HL-60 (cell line): ENCODE measurements around the genes MAP4 and COL7A1.

DNA sequence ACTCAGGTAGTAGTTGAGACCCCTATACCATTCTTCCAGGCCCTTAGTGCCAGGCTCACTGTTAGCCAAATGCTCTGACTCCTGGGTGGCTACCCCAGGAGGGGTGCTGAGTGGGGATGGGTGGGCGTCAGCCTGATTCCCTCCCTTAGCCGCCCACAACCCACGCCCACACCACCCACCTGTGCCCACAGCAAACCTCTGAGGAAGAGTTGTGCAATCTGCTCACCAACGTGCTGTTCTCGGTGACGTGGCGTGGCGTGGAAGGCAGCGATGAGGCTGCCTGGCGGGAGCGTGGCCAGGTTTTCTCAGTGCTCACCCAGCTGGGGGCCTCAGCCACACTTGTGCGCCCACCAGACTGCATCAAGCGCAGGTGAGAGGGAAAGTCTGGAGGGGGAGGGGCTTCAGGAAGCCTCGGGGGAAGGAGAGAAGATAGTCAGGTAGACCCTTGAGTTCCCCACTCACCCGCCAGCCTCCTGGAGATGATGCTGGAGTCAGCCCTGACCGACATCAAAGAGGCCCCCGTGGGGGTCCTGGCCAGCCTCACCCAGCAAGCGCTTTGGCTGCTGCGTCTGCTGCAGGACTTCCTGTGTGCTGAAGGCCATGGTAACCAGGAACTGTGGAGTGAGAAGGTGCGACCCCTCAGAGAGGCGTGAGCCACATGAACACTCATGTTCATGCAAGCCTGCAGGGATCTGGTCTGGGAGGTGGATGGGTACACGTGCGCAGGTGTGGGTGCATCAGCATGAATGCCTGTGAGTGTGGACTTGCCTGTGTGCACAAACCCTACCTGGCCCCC lies 21.5 kb downstream of the NBEAL2 start:
- RRBS: no CpG with 5 or more reads among the region's 23 CpGs

GRCh38 chr3:47163059-47163496 lies 835 bp downstream of the SETD2 start:
- RRBS: 3% methylated on average over 25 of the region's 35 CpGs

DNA sequence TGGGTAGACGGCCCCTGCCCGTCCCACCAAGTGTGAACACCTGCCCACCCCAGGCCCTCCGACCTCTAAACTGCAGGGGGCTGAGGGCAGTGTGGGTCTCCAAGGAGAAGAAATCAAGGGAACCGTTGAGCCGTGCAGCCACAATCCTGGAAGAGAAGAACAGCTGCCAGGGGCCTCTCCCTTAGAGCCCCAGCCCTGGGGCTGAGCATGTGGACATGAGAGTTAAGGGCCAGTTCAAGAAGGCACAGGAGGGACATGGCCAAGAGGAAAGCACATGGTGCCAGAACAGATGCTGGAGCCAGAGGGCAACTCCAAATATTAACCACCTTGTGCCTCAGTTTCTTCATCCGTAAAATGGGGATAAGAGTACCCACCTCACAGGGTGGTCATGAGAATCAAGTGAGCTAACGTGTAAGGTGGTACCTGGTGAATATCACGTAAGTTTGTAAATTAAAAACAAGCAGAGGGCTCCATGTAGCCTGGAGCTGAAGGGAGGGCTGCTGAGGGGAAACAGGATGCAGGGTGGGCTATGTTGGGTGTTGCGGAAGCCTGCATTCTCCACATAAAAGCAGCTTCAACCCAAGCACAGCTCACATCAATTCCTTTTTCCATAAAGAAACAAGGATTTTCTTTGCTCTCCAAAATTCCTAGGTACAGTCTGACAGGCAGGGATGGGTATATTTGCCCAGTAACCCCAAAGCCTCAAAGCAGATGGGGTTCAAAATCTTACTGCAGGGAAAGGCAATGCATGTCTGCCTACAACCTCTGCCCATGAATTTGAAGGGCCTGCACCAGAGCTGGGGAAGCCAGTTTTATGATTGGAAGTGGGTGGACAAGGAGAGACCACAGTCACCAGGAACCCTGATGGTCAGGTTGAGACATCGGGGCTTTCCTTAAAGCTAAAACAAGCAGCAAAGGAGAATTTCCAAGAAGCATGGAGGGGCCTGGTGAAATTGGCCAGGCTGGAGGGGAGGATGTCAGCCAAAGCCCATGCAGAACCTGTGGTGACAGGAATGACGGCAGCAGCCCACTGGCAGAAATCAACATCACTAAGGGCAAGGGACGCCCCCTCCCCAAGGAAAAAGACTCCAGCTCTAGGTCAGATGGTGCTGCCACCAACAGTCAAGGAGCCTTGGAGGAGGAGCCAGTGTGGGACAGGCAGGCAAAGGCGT lies 34.6 kb downstream of the PTPN23 start:
- RRBS: no CpG with 5 or more reads among the region's 13 CpGs

DNA sequence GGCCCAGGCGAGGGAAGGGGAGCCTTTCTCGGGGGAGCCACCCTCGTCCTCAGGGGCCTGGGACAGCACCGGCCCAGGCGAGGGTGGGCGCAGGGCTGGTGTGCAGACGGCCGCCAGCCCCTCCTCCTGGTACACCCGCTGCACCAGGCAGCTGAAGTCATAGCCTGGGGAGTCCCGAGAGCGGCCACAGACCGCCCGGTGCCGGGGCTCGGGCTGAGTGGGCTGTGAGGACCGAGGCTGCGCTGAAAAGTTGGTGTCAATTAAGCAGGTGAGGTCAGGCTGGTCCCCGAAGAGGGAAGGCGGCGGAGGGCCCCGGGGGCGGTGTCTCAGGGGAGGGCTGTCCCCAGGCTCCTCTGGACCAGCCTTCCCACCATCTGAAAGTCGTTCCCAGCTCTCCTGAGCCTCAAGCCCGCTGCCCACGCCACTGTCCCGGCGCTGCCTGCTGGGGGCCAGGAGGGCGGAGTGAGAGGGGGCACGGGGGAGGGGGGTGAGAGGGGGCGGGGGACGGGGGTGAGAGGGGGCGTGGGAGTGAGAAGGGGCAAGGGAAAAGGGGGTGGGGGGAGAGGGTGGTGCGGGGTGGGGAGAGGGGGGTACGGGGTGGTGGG lies 36.7 kb downstream of the PTPN23 start:
- RRBS: 96% methylated on average over 11 of the region's 34 CpGs

GRCh38 chr3:47481755-47482802 lies 6.3 kb upstream of the SCAP start:
- RRBS: no CpG with 5 or more reads among the region's 7 CpGs

- RRBS: no CpG with 5 or more reads among the region's 17 CpGs
Measured at GRCh38 chr3:47700967-47702139, 80.3 kb downstream of the SMARCC1 start.

GRCh38 chr3:47706280-47706762 lies 75.4 kb downstream of the SMARCC1 start:
- RRBS: no CpG with 5 or more reads among the region's 8 CpGs

DNA sequence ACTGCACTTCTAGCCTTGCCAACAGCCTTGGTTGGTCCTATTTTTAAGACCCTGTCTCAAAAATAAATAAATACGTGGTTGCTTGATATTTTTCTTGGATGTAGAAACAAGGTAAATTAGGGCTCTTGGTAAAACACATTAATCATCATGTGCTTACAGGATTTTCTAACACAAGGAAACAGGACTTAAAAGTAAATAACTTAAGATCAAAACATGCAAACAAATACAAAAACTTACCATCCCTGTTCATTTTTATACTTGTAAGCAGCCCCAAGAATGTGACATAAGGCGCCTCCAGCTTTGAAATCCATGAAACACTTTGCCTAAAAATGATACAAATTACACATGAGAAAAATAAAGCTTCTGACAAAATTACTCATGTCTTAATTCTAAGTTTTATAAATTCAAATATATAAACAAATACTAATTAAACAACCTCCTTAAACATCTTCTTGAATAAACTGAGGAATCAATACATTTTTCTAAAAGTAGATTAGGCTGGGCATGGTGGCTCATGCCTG lies 36.0 kb downstream of the SMARCC1 start:
- RRBS: no CpG with 5 or more reads among the region's 2 CpGs

- RRBS: 5% methylated on average over 13 of the region's 50 CpGs
Measured at GRCh38 chr3:47803207-47803981, 456 bp downstream of the DHX30 start.

GRCh38 chr3:47846151-47847176 lies 43.5 kb downstream of the DHX30 start:
- RRBS: 82% methylated on average over 4 of the region's 44 CpGs

DNA sequence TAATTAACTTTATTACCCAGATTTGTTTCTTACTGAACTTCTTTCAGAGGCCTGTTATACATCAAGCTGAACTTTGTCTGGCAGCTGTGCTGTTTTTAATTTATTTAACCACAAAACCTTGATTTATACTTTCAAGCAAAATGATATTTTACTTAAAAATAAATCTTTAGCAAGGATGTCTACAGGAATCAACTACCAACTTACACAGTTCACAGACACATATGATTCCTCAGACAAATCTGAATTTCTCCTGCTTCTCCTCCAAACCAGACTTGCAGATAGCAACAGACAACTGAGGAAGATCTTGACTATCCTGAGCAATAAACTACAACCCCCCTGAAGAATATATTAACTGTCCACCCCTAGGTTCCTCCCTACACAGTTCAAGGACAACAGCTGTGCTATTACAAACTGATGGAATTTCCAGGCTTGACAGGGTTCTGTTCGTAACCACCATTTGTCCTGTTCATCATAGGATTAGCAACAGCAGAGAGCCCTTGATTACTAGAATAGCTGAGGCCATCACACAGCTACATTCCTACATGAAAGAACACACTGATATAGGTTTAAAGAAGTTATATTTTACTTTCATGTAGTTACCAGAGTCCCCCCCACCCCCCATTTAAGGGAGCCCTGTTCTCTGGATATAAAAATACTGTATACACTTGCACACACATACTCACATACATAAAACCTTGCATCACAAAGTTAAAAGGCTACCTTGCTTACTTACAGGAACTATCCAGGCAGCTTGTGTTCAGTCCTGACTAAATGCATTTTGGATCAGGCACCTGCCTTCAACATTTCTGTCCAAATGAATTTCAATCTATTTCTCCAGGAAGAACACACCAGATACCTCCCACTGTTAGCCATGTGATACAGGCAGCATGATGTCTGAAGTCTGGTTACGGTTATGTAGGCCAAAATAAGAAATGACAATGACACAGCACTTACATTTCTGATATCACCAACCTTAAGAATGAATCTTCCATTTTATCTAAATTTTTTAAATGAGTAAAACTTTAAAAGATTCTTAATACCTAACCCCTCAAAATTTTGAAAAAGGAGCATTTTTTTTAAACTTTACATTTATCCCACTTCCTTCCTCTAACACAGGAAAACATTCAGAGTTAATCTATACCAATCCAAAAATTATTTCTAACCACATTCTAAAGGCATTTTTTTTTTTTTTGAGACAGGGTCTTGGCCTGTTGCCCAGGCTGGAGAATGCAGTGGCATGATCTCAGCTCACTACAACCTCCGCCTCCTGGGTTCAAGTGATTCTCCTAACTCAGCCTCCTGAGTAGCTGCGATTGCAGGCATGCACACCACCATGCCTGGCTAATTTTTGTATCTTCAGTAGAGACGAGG lies at the start of gene MAP4:
Gene MAP4 (minus strand): TSS at position 816 of the 1,371 bp plus-strand sequence.
- RRBS: no CpG with 5 or more reads among the region's 5 CpGs

DNA sequence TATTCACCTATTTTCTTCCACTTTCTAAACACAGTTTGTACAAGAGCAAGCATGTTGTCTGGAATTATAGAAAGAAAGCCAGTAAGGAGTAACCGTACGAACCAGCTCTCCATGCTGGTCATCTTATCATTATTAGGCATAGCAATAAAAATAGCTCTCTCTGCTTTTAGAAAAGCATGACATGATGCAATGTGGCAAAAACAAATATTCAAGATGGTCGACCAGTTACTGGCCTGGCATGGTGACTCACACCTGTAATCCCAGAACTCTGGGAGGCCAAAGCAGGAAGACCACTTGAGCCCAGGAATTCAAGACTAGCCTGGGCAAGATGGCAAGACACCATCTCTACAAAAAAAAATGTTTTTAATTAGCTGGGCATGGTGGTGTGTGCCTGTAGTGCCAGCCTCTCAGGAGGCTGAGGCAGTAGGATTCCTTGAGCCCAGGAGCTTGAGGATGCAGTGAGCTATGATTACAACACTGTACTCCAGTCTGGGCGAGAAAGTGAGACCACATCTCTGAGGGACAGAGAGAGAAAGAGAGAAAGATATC lies 2.7 kb upstream of the MAP4 start:
- RRBS: no CpG with 5 or more reads among the region's 4 CpGs

DNA sequence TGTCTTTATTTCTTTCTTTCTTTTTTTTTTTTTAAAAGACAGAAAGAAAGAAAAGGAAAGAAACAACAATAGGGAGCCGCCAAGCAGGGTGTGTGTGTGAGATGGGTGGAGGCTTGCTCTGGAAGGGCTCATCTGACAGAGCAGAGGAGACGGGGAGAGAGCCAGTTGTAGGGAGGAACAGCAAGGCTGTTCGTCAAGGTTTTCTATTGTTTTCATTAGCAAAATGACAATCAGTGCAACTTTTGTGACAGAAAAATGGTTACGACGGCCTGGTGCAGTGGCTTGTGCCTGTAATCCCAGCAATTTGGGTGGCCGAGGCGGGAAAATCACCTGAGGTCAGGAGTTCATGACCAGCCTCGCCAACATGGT lies 69.2 kb downstream of the CDC25A start:
- RRBS: no CpG with 5 or more reads among the region's 8 CpGs

GRCh38 chr3:48301830-48302328 lies 712 bp upstream of the NME6 start:
- RRBS: no CpG with 5 or more reads among the region's 12 CpGs

DNA sequence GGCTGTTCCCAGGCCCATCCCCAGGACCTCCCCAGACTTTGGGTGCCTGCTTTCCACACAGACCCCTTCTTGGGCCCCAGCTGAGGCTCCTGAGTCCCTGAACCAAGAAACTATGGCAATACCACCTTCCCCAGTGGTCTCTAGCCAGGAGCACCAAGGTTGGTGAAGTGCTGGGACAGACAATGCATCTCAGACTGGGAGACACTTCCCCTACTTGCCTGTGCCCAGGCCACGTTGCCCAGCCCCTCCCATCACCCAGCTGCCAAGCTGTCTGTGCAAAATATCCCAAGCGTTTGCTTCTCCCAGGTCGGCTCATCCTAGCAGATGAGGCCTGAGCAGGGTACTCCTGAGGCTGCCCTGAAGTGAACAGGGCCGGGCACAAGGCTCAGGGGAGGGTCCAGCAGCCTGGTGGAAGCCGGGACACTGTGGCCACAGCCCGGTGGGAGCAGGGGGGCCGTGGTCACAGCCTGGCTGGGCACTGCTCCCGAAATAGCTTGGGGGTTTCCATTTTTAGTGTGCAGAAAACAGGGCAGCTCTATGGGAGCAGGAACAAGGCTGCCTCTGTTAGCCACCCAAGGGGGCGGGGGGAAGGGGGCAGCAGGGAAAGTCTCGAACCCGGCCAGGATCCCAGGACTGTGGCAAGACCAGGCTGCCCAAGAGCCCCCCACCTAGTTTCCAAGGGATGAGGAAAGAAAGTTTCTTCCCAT lies 3.5 kb downstream of the PLXNB1 start:
- RRBS: no CpG with 5 or more reads among the region's 11 CpGs

DNA sequence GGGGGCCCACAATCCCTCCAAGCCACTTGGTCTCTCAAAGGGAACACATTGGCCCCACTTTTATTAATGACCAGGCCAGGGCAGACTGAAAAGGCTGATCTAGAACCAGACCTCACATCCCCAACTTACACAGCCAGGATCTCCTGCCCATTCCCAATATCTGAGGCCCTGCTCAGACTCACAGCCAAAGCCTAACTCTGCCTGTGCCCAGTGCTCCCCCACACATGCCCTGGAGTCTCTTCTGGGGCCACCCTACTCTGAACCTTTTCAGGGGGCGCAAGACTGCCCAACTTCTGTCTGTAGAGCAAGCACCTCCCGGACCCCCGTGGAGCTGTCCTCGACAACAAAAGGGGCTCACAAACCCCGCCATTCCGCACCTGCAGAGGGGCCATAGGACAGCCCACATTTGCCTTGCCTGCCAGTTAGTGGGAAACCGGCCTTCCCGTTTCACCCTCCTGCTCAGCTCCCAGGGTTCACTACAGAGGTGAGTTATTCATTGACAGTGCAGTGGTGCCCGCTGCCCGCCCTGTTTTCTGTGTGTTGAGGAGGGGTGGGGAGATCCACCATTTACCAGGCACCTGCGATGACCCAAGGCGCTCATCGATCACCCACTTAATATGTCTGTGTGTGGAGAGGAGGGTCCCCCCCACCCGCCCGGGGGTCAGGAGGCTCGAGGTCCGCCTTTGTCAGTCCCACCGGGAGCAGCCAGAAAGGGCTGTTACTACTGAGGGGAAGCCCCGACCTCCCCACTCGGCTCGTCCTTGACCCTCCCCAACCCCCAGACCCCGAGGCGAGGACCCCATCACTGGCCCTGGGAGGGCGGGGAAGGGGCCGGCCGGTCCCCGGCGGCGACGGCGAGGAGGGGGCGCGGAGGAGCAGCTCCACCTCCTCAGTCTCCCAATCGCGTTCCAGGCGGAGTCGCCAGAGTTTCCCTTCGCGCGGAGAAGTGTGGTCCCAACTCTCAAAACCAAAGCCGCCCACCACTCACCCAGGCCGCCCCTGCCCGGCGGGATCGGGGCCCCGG lies 1.4 kb downstream of the PLXNB1 start:
- RRBS: 23% methylated on average over 1 of the region's 46 CpGs

DNA sequence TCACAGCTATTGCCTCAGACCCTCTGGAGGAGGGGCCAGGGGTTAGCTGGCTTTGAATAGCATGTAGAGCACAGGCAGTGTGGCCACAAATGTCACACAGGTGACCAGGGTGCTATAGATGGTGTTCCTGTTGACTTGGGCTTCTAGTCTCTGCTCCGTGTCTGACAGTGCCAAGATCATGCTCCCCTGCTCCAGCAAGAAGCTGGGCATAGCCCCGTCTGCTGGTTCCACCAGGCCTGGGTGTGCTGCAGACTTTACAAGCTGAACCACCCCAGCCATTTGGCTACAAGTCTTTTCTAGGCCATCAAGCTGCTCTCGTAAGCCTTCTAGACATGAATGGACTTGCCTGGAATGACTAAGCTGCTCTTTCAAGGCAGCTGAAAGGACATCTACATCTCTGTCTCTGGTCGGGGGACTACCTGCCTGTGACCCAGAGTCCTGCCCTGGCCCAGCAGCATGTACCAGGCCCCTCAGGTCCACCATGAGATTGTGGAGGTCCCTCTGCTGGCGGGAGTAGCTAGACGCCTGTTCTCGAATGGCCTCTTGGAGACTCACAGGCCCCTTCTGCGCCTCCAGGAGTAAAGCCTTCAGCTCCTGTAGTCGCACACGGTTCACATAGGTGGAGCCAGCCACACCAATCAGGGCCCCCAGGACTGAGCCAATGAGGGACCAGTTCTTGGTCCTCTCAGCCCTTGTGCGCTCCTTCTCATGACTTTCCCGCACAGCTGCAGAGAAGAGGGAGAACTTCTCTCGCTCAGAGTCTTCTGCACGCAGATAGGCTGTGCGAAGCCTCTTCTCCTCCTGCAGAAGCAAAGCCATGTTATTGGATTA lies 2.7 kb upstream of the PLXNB1 start:
- RRBS: no CpG with 5 or more reads among the region's 15 CpGs

GRCh38 chr3:48472319-48472553 lies 6.2 kb downstream of the TREX1 start:
- RRBS: no CpG with 5 or more reads among the region's 8 CpGs

DNA sequence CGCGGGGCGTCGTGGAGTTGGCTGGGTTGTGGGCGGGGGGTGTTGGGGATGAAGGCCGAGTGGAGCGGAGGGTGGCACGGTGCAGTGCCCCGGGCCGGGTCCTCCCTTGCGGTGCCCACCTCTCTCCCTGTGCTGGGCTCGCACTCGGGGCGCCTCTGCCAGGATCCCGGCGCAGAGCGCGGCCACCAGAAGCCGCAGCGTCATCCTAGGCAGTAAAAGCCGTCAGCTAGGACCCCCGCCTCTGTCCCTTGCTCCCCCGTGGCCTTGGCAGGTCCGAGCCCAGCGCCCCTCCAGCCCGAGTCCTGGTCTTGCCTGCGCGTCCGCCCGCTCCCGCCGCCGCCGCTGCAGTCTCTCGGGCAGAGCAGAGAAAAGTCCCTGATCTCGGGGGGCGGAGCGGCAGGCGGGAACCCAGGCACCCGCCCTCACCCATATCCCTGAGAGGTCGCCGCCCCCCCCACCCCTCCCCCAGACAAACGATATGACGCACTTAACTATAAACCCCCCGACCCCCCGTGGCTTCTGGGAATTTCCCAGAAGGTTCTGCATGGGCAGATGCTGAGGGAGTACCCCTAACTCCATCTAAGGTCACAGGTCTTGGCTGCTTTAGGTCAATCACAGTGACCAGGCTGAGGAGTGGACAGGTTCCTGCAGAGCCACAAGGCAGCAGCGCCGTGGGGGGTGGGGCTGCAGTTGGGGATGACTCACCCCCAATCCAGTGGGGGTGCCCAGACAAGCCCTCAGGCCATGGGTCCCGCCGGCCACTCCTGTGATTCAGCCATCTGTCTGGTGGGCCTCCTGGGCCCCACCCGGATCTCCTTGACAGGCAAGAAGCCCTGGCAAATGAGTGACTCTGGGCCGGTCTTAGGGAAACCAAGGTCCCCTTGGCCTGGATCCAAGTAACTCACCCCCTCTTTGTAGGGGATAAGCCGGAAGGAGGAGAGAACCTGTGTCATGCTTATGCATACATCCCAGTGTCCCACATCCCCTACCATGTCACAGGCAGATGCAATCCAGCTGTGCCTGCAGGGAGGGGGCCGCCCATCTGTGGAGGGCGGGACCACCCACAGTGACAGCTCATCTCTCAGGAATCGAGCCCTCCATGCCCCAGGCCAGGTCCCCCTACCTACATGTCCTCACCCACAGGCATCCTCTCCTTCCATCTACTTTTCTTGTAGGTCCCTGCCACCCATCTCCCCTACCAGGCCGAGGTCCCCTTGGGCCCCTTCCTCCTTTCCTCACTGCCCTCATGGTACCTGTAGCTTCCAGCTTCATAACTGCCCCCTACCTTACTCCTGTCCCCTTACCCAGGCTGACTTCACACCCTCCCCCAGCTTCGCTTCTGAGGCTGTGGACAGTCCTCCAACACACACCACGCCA lies at the start of gene COL7A1:
Gene COL7A1 (minus strand): TSS at position 374 of the 1,377 bp plus-strand sequence.
- RRBS: 20% methylated on average over 10 of the region's 59 CpGs

DNA sequence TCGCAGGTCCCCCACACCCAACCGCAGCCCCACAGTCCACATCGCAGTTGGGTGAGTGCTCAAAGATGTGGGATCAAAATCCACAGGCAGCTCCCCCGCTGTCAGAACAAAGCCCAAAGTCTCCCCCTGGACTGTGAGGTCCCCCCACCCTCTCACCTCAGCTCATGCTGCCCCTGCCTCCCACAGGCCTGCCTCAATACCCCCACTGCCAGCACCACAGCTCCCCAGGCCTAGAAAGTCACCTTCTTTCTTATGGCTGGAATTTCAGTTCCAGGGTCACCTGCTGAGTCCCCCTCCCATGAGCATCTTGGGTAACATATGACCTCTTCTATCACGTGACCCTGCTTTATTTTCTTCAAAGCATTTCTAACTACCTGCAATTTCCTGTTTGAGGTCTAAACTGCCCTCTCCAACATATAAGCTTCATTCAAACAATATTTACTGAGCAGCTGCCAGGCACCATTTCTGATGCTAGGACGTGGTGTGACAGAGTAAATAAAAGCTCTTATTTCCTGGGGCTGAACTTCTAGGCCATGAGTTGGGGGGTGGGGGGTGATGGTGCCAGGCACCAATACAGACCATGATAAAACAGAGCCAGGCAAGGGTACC lies 2.4 kb upstream of the TMEM89 start:
- RRBS: no CpG with 5 or more reads among the region's 6 CpGs